Jejunum (tissue), 1 donor: ENCODE measurements around a stretch of chr4.

GRCh38 chr4:168848045-168848671 is 161.9 kb downstream of the CBR4 start:
- PRO-cap: no peak

DNA sequence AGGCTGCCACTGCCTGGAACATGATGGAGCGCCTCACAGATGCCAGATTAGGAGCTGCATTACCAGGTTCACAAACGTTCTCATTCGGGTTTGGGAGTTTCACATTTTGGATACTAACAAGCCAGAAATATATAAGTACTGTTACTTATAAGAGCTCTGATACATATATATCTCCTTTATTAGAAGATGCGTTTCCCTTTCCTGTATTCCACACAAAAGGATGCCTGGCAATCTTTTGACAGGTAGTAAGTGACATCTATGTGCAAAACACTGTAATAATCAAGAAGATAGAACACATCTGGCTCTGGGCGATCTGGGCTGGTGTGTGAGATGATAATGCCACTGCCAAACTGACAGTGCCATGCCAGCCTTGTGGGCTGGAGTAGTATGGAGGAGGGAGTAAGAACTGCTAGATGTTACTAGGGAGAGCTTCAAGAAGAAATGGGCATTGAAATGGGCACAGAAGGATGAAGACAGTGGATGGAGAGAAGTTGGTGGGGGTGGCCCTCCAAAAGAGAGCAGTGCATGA is 141.0 kb downstream of the CBR4 start:
- PRO-cap: no peak

GRCh38 chr4:168921398-168921816 is 88.6 kb downstream of the CBR4 start:
- PRO-cap: no peak

DNA sequence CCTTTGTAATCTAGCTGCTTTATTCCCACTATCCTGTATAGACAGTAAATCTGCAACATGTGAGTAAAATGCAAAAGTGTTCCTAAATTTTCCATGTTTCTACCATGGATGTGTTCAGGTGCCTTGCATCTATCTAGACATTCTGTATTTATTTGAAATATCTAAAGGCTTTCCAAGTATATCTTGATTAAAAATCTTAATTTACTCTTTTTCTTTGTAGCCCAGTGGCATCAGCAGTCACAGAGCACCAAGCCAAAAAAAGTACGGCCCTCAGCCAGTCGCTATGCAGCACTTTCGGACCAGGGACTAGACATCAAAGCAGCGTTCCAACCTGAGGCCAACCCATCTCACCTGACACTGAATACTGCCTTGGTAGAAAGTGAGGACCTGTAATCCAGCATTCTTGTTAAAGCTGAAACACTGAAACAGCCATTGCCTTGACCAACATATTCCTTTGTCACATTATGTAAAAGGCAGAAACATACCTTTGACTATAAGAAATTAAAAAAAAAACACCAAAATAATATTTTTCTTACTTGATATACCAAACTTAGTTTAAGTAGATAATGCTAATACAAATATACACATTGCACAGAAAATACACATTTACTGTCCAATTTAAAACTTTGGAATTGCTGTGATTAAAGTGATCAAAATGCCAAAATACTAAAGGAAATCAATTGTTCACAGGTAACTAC is 83.9 kb downstream of the CBR4 start:
- PRO-cap: no peak

DNA sequence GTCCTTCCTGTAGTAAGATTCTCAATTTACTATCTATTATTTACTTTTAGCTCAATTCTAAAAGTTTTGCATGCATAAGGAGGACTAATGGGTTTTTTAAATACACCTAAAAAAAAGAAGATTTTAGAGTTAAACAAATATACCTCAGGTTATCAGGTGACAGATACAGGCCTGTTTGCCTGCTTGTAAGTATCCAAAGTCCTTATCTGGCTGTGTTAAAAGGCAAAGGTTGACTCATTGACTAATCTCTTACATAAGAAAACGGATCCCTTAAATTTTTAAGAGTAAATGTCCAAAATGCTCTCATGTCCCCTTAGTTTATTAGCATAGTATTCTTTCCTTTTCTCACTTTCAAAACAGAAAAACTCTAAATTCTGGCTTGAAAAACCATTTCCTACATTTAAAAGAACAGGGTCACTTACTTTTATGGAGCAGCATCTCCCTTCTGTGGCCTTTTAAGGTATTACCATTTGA is 4.6 kb downstream of the CBR4 start:
- PRO-cap: no peak

GRCh38 chr4:169034933-169035365 is 24.9 kb upstream of the CBR4 start:
- PRO-cap: no peak

GRCh38 chr4:169070769-169071293 is 60.8 kb upstream of the CBR4 start:
- PRO-cap: no peak

GRCh38 chr4:169133743-169134422 is 123.8 kb upstream of the CBR4 start:
- PRO-cap: no peak

GRCh38 chr4:169250862-169251285 is 19.9 kb downstream of the SH3RF1 start:
- PRO-cap: no peak

DNA sequence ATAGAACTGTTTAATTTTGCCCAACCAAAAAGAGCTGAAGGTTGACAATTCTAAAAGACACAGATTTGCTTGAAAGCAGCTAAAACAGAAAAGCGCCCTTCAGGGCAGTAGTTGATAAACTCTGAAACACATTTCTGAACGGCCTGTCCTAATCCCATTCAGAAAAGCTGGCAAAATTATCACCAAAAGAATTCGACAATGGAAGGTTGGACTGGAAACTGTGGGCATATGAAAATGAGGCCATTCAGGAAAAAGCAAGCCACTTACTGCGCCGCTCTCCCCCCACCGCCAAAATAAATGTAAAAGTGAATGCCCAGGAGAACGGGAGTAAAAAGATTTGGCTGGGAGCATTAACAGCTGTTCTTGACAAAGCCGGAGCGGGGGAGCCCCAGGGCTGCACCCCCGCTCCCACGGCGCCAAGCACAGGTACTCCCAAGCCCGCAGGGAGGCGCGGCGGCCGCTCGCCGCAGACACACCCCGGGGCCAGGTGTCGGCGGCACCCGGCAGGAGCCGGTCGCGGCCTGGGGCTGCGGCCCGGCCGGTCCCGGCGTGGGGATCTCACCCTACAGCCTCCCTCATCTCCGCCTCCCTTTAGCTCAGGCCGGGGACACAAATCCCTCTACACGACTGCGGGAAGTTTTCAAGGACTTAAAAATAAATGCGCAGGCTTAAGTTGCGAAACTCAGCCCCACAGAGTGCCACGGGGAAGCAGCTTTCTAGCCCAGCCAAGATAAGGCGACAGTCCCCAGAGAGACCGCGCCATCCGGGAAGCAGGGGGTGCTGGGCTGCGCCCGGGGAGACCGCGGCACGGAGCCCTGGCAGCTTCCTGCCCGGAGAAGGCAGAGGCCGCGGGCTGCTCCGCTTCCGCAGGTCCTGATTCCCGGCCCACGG is 677 bp downstream of the SH3RF1 start:
- PRO-cap: bidirectional peak, plus-strand start at position 486 of the sequence, minus-strand start at position 428 of the sequence

DNA sequence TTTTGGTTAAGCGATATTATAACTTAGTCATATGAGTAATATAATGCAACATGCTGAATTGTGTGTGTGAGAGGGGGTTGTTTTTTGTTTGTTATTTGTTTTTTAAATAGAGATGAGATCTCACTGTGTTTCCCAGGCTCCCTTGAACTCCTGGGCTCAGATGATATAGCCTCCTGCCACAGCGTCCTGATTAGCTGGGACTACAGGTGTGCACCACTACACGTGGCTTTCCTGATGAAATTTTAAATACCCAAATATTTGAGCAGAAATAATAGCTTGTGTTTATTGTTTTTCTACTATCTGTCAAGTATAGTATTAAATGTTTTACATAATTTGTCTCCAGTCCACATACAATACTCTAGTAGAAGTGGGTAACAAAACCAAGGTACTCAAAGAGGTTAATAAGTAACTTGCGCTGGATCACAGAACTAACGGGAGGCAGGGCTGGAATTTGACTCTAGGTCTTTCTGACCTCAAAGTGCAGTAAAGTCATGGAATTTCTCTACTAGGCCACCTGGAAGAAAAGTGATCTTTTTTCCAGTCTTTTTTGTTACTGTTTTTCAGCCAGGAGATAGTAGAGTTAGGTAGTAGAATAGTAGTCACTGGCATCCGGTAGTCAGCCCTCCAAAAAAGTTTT is 47.8 kb downstream of the CLCN3 start:
- PRO-cap: no peak

DNA sequence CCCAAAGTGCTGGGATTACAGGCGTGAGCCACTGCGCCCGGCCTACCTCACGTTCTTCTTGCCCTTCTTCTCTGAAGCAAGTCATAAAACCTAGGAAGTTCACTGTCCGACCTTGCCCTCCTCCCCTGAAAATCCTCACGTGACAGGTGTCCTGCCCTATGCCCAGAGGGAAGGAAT is 83.8 kb downstream of the MFAP3L start:
- PRO-cap: no peak

GRCh38 chr4:170927307-170927620 is 837.5 kb upstream of the AADAT start:
- PRO-cap: unidirectional peak, minus-strand start at chr4:170927426

- PRO-cap: no peak
These were observed 733.2 kb upstream of the GALNTL6 start for GRCh38 chr4:171080102-171080355.

DNA sequence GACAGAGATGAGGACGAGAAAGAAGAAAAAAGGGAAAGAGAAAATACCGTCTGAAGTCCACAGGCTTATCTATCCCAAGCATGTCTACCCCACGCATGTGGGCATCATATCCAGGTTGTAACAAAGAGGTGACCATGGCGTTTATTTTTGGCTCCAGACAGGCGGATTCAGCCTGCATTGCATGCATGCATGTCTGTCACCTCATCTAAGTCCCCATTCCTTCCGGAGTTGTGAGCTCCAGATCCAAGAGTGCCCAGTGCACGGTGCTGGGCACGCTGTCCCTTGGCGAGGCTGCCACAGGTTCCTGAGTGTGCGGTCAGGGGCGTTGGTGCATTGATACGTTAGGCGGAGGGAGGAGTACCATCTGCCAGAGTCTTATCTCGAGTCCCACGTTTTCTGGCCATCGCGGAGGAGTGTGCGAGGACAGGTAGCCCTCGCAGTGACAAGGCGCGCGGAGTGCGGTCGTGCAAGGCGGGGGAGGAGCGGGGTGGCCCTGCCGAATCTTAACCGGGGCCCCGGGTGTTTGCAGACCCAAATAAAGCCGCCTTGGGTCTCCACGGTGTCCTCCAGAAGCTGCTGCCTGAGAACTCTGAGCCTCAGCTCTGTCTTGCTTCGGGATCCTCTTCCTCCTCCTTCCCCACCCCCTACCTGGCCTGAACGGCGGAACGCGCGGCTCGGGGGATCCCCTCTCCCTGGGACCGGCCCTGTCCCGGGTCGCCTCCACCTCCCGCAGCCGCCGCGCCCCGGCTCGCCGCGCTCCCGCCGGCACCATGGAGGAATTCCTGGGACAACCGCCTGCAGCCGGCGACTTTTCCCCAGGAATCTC is 668 bp upstream of the GALNTL6 start:
- PRO-cap: no peak

- PRO-cap: unidirectional peak, minus-strand start at chr4:173416434
These were observed 17.2 kb upstream of the SCRG1 start for GRCh38 chr4:173415935-173416646.

DNA sequence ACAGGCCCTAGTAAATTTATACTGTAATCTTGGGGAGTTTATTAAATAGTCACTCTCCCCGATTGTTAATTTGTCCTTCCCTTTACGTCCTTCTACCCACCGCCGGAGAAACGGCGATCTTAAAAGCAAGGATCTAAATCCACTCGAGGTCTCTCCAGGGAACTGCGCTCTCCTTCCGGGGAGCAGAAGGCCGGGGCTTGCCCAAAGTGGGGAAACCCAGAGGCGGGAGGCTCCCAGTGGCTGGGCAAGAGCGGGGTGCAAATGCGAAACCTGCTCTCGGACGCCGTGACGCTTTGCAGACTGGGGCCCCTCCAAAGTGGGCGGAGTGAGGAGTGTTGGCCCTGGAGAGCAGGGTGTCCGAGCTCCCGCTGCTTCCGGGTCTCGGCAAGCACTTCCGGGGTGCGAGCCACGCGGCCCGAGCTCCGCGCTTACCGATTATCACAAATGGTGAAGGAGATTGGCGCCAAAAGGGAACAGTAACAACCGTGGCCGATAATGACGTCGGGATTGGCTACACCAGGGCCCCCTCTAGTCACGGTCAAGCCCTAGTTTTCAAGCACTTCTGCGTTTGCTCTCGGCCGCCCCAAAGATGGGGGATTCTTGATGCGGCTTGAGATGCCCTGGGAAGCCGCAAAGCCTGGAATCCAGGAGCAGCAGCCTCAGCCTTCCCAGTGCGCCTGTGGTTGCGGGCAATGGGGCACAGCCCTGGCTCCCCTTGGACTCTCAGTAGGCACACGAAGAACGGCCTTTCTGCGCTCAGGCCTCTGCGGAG is 29.1 kb downstream of the HAND2 start:
- PRO-cap: no peak

DNA sequence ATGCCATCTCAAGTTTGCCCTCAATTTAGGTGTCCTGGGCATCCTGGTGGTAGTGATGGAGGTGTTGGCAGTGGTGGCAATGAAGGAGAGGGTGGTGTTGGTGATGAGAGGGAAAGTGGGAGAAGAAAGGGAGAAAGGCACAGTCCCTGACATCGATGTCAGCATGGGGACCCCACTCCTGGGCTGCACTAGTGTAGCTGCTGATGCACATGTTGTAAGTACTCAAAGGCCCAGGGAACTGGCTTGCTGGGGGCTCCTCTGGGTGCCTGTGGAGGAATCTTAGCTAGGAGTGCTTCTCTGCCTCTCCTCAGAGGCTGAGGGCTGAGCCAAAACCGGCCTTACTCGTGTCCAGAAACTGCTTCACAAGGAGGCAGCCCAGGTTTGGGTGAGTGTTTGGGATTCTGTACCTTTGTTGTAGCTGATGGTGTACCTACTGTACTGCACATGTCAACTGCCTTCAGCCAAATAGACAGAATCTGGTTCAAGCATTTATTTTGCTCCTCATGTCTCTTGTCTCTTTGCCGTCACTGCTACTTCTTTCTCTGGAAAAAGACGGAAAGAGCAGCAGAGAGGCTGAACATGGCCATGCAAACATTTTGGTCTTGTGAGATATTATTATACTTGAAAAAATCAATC is 3.1 kb upstream of the HAND2 start:
- PRO-cap: no peak

DNA sequence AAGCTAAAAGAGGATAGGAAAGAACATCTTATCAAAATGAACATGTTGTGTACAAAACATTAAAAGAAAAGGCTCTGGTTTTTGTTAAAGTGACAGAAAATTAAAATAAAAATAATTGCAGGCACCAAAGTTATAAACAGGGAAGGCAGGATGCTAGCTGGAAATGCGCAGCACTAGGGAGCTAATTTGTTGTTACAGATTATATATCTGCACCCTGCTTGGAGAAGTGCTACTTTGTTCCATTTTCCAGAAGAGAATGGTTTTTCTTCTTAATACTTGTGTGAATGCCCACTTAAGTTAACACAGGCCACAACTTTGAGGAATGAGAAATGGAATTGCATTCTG is 6.3 kb upstream of the HAND2 start:
- PRO-cap: no peak

DNA sequence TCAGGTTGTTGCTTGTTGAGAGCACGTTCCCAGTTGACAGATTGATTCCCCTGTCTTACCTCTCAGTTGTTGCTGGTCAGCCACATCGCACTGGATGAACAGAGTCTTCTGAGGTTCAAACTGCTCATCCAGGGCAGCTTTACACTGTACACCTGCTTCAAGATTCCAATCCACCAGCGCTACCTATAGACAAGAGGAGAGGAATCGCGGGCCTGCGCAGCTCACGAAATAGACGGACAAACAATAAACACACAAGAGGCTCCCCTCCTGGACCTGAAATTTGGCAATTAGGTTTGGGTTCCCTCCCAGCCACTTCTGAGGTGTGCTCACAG is 437 bp downstream of the HPGD start:
- PRO-cap: bidirectional peak, plus-strand start at position 192 of the sequence, minus-strand start at position 110 of the sequence